GM23248 (cell line): ENCODE data around the genes MALL, BCL2L11, ZC3H6, IL1A and IL1B.

GRCh38 chr2:110106514-110107129 is 9.0 kb downstream of the MALL start:
- RAMPAGE, long total RNA, result no peak

DNA sequence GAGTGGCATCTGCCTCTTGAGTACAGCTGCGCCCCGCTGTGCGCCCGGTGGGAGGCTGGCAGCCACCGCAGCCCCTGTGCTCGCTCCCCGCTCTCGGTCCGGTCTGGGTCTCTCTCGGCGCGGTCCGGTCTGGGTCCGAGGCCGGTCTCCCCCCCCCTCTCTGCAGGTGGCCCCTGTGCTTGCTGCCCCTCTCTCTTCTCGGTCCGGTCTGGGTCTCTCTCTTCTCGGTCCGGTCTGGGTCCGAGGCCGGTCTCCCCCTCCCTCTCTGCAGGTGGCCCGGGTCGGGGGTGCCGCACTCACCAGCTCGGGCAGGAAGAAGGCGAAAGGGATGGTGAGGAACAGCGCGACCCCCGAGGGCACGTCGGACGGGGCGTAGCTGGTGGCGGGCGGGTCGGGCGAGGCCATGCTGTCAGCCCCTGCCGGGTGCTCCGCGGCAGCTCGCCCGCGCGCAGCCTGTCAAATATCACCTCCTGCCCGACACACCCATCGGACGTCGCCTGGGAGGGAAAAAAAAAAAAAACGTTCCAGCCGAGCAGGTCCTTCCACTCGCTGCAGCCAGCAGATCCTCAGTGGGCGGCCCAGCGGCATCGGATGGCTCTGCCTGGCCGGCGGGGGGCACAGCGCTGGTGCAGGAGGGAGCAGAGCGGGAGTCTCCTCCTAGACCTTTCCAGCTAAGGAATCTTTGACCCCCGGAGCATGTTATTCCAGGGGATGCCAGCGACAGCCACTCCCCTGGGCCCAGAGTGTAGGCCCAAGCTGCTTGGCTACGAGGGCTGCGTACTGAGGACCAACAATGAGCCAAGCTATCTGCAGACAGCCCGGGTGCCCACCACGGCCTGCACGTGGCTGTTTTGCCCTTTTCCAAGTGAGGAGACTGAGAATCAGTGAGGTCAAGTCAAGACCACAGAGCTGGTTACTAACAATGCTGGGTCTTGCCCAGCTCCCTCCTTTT is at the start of gene MALL:
TSS of gene MALL (minus strand) at position 435 of the 952 bp plus-strand sequence.
- RAMPAGE, long total RNA, result start-site peak on the minus strand centred at position 434 of the sequence, 9 bp wide, 123 and 58 reads in 2 replicates

GRCh38 chr2:110858792-110859365 is 126.5 kb downstream of the ACOXL start:
- RAMPAGE, long total RNA, result no peak

DNA sequence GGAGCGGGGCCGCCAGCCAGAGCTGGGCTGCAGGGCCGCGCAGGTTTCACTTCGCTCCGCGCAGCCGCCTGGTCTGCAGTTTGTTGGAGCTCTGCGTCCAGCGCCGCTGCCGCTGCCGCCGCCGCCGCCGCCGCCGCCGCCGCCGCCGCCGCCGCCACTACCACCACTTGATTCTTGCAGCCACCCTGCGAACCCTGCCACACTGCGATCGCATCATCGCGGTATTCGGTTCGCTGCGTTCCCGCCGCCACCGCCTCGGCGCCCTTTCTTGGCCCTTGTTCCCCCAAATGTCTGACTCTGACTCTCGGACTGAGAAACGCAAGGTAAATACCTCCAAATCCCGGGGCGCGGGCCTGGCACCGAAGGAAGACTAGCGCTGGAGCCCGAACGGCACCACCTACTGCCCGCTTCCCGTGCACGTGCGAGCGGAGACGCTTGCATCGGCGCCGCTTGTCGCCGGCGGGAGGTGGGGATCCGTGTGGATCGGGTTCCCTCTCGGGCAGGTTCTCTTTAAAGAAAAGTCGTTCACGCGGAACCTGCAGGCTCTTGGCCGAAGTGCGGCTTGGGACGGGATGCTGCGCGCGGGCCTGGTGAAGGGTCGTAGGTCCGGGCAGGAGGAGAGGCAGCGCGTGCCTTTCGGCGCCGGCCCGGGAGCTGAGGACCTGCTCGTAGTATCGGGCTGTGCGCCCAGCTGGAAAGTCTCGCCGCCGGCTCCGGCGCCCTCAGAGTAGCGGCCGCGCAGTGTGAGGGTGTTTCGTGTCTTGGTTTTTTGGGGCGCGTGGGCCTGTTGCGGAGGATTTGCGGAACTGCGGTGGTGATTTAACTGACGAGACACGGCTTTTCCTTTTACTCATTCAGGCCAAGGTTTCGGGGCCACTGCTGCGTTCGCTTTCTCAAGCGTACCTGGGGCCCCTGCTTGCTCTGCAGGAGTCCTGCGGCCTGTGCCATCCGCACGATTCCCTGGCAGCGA is at the start of gene BCL2L11:
TSS of gene BCL2L11 (plus strand) at position 49 of the 970 bp plus-strand sequence.
- RAMPAGE, long total RNA, result no peak

DNA sequence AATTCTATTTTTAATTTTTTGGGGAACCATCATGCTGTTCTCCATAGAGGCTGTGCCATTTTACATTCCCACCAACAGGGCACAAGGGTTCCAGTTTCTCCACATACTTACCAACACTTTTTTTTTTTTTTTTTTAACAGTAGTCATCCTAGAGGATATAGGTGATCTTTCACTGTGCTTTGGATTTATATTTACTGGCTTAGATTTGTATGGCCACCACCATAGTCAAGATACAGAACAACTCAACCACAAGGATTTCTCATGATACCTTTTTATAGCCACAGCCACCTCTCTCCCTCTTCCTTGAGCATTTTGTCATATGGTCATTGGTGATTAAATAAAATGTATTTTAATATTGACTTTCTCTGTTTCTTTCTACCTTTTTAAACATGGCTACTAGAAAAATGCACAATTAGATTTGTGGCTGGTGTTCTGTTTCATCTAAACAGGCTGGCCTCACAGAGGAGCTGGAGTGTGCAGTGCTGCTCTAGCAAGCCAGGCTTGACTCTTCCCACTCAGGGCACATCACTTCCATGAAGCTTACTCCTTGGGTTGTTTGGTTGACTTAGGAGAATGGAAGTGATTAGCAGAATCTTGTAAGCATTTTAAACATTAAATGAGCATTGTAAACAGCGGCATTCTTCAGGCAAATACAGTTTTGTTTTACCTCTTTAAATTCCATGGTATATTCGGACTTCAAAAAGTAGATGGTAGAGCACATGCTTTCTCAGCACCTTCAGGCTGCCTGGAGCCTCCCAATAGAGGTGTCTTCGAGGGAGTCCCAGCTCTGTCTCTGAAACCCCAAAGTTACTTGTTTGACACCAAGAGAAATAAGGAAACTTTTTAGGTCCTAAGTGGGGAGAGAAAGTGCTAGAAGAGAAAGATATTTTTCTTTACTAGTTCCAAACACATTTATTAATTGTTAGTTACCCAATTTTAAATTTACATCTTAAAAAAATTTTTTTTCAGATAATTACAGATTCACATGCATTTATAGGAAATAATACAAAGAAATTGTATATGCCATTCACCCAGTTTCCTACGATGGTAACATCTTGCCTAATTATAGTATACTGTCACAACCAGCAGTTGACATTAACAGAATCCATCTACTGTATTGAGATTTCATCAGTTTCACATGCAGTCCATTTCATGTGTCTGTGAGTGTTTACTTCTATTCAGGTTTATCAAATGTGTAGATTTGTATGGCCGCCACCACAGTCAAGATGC is 8.2 kb downstream of the BCL2L11 start:
- RAMPAGE, long total RNA, result no peak

DNA sequence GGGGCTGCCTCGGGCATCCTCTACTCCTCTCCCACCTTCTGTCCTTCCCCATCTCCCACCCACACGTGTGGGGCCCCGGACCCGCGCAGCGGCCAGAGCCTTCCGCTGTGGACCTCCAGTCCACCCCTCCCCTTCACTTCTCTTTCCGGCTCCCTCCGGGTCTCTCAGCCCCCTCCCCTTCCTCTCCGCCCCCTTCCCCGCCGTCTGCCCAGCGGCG is 323 bp upstream of the MERTK start:
- RAMPAGE, long total RNA, result no peak

- RAMPAGE, long total RNA, result no peak
Observed at GRCh38 chr2:112031336-112032791, 23.2 kb upstream of the TMEM87B start.

- RAMPAGE, long total RNA, result no peak
Observed at GRCh38 chr2:112058701-112059342, 3.8 kb downstream of the TMEM87B start.

- RAMPAGE, long total RNA, result no peak
Observed at GRCh38 chr2:112188465-112188819, 50.3 kb downstream of the FBLN7 start.

GRCh38 chr2:112275495-112275788 is at the start of gene ZC3H6:
TSS of gene ZC3H6 (plus strand) at chr2:112275597.
- RAMPAGE, long total RNA, result start-site peak on the plus strand at chr2:112275560-112275629, 10 and 10 reads in 2 replicates

DNA sequence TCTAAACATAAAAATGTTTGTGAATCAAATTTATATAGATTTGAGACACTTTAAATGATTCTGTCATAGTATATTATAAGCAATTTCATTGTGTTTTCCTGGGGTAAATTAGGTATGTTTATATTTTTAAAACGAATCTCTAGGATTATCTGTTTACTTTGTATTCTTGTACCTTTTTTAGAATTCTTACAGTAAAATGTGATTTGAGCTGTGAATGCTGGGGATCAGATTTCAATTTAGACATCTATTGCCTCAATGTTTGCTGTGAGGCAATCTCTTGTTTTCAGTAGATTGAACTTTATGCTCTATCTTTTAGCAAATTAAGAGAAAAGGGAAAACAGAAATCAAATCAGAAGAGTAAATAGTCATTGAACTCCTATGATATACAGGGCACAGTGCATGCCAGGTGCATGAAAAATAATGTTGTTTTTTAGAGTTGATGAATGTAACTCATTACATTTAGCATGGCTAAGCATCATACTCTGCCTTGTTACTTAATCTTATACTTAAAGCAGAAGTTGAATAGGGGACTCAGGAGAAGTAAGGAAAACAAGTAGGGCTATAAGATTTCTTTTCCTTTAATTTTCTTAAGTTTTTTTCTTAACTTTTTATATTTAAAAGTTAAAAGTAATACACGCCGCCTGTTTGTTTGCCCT is 39.5 kb downstream of the ZC3H6 start:
- RAMPAGE, long total RNA, result no peak

DNA sequence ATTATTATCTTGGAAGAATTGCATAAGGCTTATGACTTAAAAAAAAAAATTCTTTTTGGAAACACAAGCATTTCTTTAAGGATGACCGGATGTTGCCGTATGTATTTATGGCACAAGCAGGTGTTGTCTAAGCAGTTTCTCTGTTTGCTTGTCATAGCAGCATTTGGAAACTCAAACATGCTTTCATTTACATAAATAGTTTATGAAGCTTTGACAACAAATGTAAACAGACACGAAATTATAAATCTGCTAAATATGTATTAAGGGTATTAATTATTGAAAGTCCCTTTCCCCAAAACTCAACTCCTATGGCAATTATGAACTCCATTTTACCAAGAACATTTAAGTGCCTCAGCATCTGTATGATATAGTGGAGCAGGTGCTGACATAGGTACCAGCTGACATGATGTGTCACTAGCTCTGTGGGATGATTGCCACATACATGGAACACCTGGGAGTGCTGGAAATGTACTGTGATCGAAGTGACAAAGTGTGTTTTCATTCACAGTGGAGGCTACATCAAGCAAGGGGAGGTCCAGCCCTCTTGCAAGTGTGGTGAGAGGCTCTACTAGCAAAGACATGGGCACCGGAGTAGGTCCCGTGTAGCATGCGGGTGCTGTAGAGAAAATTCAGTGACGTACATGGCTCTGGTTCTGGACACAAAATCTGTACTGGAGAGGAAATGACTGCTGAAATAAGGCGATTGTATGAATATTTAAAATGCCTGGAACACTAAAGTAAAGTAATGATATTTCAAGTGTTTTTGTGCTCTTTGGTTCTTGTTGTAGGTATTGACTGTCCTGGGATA is 10.4 kb upstream of the POLR1B start:
- RAMPAGE, long total RNA, result no peak

GRCh38 chr2:112534369-112535256 is 7.7 kb upstream of the POLR1B start:
- RAMPAGE, long total RNA, result no peak

DNA sequence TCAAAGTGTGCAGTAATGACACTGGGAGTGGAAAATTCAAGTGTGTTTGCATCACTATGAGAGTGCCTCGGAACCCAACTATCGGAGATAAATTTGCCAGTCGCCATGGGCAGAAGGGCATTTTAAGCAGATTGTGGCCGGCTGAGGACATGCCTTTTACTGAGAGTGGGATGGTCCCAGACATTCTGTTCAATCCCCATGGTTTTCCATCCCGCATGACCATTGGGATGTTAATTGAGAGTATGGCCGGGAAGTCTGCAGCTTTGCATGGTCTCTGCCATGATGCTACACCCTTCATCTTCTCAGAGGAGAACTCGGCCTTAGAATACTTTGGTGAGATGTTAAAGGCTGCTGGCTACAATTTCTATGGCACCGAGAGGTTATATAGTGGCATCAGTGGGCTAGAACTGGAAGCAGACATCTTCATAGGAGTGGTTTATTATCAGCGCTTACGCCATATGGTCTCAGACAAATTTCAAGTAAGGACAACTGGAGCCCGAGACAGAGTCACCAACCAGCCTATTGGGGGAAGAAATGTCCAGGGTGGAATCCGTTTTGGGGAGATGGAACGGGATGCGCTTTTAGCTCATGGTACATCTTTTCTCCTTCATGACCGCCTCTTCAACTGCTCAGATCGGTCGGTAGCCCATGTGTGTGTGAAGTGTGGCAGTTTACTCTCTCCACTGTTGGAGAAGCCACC is 9.4 kb upstream of the CHCHD5 start:
- RAMPAGE, long total RNA, result no peak

DNA sequence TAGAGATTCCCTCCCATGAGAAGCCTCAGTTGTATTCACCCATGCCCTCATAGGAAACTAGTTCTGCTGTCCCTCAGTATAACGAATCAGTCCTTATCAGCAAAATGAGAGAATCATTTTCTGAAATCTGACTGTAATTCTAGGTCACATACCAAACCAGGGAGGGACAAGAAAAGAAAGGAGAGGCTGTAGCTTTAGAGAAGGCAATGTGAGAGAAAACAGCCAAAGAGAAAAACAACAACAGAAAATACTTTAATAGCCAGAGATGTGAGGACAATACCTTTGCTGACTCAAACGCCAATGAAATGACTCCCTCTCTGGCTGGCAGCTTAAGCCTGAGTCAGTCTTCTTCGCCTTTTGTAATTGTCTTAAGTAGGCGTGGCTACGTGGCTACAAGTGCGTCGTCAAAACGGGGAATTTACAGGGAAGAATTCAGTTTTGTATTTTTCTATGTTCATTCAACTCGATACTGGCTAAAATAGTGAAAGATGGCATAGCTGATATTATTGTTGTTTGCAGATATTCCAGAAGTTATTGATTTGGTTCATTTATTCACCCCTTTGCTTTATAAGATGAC is at the start of gene IL1A:
TSS of gene IL1A (minus strand) at position 331 of the 577 bp plus-strand sequence.
- RAMPAGE, long total RNA, result no peak

DNA sequence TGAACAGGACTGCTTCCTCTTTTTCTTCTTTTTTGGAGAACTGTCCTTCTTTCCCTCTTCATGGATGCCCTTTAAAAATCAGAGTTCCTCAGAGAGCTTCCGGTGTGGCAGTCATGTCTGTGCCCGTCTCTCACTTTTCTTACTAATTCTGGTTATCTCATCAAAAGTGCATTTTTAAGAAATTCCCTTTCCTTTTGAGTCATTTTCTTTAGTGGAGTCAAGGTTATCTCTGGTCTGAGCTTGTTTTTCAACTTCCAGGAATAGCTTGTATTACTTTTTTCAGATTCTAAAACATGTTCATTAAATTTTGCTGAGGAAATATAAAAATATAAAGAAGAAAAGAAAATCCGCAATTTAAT is 9.3 kb upstream of the IL1A start:
- RAMPAGE, long total RNA, result no peak

GRCh38 chr2:112836238-112837196 is at the start of gene IL1B:
TSS of gene IL1B (minus strand) at chr2:112836779.
- RAMPAGE, long total RNA, result no peak

DNA sequence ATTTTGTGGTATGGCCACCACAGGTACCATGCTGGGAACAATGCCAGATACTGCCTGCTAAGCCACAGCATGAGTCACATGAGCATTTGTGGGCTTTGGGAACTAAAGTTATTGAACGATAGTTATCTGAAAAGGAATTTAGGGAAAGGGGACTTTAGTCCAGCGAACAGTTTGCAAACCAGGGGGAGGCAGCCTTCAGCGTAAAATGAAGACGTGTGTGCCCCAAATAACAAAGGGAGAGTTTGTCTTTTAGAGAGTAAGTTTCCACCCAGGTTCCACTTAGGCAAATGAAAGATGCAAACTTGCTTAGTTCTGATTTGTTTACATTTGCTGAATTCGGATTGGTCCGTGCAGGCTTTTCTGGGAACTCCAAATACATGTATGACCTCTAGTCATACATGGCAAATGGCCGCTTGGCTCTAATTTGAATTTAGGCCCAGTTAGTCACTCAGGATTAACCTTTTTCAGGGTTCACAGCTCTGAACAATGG is 28.2 kb downstream of the IL37 start:
- RAMPAGE, long total RNA, result no peak

DNA sequence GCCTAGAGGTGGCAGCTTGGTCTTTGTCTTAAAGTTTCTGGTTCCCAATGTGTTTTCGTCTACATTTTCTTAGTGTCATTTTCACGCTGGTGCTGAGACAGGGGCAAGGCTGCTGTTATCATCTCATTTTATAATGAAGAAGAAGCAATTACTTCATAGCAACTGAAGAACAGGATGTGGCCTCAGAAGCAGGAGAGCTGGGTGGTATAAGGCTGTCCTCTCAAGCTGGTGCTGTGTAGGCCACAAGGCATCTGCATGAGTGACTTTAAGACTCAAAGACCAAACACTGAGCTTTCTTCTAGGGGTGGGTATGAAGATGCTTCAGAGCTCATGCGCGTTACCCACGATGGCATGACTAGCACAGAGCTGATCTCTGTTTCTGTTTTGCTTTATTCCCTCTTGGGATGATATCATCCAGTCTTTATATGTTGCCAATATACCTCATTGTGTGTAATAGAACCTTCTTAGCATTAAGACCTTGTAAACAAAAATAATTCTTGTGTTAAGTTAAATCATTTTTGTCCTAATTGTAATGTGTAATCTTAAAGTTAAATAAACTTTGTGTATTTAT is 7.3 kb downstream of the IL36G start:
- RAMPAGE, long total RNA, result no peak

DNA sequence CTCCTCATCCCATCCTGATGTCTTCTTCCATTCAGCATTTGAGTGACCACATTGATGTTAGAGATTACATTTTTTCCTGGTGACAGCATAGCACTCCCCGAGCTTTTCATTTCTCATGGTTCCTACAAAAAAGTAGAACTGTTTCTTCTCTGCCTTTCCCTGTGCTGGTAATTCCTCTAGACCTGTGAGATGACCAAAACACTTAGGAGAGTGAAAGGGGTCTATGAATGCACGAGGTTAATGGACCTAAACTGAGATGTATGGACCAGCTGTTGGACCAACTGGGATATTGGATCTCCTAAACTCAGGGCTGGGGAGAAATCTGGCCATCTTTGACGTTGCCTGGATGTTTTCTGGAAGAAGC is 5.0 kb downstream of the IL36A start:
- RAMPAGE, long total RNA, result no peak